Daoy (cell line): ENCODE measurements around the genes MMP8, KBTBD3, CWF19L2 and CUL5.

DNA sequence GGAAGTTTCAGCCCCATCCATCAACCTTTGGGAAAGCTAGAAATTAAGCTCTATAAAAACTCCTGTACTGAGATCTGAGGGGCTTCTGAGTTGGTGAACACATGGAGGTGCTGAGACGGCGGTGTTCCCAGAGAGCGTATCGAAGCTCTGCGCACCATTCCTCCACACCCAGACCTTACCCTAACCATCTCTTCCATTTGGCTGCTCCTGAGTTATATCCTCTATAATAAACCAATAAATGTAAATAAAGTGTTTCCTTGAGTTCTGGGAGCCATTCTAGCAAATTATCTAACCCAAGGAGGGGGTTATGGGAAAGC, 41.4 kb downstream of the TMEM123 start:
- RAMPAGE, long total RNA, result no peak

GRCh38 chr11:102421306-102421613, 31.3 kb downstream of the TMEM123 start:
- RAMPAGE, long total RNA, result no peak

GRCh38 chr11:102453250-102454098, 909 bp upstream of the TMEM123 start:
- RAMPAGE, long total RNA, result no peak

DNA sequence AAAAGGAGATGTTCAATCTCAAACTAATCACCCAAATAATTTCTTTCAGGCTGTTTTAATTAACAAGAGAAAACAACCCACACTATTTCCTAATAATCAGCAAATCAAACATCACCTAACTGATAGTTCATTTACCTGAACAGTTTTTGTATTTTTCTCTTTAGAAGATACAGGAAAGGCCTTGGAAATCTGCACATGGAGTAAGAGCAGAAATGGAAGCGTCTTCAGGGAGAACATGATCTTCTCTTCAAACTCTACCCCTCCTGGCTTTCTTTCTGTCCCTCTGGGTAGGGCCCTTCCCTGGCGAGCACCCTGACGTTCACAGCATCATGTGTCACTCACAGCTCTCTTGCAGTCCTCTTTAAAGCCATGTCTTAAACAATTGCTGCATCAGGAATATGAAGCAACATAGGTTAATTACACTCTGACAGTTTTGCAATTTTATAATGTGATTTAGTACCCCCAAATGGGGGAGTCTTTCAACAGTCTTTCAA, at the start of gene MMP8:
MMP8 (minus strand) TSS at position 336 of the 494 bp plus-strand sequence.
- RAMPAGE, long total RNA, result no peak

- RAMPAGE, long total RNA, result no peak
Measured at GRCh38 chr11:102924834-102925532, 30.5 kb downstream of the MMP13 start.

DNA sequence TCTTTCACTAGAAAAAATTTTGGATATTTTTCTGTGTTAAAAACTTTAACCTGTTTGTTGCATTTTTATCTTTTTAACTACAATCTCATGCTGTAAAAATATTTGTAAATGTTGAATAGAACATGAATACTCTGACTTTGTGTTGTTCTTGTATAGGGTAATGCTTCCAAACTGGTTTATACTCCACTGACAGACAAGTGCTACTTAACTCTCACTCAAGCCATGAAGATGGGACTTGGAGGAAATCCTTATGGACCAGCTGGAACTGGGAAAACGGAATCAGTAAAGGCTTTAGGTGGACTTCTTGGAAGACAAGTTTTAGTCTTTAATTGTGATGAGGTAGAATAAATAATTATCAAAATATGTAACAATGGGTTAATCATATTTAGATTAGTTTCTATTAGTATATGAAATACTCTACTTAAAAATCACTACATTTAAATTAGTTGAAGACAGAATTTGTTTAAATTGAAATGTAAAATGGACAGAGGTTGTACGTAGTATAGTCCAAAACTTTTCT, 60.8 kb downstream of the DYNC2H1 start:
- RAMPAGE, long total RNA, result no peak

- RAMPAGE, long total RNA, result no peak
Measured at GRCh38 chr11:103772967-103773635, 263.3 kb upstream of the DDI1 start.

DNA sequence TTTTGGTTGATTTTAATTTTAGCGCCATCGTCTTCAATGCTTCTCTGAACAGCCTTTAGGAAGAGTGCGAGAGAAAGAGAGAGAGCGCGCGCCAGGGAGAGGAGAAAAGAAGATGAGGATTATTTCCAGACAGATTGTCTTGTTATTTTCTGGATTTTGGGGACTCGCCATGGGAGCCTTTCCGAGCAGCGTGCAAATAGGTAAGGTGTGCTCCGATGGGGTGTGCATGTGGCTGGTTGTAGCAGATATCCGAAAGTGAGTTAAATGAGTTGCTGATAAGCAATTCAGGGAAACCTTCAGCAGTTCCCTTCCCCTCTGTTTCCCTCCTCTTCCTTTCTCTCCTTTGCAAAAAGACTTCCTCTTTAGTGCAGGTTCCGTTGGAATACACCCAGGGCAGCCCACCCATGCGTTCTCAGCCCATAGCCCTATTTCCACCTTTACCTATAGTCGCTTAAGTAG, 1.0 kb downstream of the GRIA4 start:
- RAMPAGE, long total RNA, result no peak

- RAMPAGE, long total RNA, result no peak
Measured at GRCh38 chr11:106076448-106077498, at the start of gene KBTBD3. Gene KBTBD3 (minus strand): TSS chr11:106077347.

DNA sequence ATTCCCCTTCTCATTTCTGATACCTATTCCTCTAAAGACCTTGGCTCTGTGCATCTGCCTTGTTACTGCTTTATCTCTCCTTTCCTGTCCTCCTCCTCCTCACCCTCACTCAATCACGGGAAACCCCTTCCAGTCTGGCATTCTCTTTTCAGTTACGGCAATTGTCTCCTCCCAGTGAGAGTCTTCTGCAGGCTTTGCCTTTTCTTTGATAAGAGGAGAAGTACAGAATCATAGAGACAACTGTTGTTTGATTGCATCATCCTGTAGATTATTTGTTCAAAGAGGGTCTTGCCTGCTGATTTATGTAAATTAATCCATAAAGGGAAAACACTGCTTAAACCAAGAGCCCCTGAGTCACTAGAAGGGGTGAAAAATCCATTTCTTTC, 301.3 kb downstream of the AASDHPPT start:
- RAMPAGE, long total RNA, result no peak

DNA sequence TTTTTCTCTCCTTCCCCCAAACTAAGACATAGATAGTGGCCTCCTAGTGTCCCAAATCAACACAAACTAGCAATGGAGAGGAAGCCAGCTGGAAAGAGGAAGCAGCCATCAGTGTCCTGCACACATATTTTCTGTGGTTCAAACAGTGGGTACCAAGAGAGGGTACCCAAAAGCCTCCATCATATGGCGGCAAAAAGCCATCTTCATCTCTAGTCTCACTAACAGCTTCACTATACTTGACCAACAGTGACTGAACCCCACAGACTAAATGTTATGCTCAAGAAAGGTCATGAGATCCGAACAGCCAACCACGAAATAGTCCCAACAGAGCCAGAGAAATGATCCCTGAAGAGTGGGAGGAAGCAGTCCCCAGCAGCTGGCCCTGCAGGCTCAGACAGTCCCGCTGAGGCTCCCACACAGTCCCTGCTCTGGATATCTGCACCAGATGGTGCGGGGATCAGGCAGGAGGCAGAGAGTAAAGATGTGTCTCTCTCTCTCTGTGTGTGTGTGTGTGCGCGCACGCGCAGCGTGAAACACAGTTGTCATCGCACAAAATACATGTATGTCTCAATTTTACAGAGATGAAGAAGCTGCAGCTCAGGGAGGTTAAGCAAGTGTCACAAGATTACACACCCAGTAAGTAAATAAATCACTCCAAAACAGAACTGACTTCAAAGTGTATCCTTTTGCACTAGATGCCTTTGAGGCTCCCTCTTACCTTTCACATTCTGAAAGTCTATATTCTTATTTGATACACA, 28.0 kb downstream of the GUCY1A2 start:
- RAMPAGE, long total RNA, result no peak

- RAMPAGE, long total RNA, result no peak
Measured at GRCh38 chr11:107457278-107458375, at the start of gene CWF19L2. Gene CWF19L2 (minus strand): TSS chr11:107457825.

GRCh38 chr11:107612457-107612848, 21.5 kb downstream of the ELMOD1 start:
- RAMPAGE, long total RNA, result no peak

- RAMPAGE, long total RNA, result no peak
Measured at GRCh38 chr11:107929191-107929546, 921 bp downstream of the RAB39A start.

DNA sequence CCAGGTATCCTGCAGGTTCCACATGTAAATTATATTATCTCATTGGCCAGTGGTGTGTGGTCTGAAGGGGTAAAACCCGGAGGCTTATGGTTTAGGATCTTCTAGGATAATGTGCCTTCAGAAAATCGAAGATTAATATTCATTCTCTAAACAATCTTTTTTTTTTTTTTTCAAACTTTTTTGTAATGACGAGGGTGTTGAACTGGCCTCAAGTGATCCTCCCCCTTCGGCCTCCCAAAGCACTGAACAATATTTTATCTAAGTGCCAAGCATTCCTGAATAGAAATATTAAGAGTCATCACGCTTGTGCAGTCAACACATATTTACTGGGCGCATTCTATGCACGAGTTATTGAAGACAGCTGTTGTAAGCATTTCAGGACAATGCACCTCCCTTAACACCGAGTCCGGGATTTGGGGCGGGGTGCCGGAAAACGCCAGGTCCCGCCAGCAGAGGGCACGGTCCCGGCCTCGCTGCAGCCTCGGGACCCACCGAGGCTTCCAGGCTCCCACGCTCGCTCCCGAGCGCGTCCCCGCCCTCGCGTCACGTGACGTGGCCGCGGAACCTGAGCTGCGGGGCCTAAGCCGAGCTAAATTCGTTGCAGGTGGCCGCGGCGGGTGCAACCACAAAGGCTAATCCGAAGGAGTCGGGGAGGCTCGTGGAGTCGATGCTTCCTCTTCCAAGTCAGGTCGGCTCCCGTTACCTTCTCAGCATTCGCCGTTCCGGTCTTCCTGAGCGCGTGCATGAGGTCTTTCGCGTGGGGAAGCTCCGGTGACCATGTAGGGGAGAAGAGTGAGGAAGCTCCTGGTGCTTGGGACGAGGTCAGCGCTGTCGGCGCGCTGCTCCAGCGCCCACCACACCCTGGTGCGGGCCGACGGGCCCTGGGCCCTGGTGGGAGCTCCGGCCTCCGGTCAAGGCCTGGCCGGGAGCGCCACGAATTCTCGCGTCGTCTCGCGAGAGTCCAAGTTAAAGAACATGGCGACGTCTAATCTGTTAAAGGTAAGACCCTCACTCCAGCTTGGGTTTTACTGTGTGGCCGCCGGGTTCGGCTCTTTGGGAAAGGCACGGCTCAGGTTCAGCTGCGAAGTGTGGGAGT, at the start of gene CUL5:
CUL5 (plus strand) TSS at position 525 of the 1,096 bp plus-strand sequence.
- RAMPAGE, long total RNA, result start-site peak on the plus strand centred at position 539 of the sequence, 45 bp wide, 471 and 66 reads in 2 replicates

DNA sequence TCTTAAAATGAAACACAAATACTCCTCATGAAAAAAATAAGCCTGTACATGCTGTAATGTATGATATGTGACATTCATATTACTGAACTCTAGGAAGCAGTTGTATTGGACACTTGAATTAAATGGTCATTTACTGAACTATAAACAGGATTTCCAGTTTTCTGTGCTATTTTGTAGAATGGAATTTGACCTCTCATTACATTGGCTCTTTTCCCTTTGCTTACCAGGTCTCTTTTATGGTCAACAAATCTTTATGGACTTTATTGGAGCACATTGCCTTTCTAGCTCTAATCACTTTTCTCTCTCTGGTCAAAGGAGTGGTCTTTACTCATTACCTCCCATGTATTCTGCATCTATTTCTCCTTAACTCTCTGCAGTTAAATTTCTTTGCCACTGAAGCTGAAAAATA, 1.9 kb downstream of the ACAT1 start:
- RAMPAGE, long total RNA, result no peak

DNA sequence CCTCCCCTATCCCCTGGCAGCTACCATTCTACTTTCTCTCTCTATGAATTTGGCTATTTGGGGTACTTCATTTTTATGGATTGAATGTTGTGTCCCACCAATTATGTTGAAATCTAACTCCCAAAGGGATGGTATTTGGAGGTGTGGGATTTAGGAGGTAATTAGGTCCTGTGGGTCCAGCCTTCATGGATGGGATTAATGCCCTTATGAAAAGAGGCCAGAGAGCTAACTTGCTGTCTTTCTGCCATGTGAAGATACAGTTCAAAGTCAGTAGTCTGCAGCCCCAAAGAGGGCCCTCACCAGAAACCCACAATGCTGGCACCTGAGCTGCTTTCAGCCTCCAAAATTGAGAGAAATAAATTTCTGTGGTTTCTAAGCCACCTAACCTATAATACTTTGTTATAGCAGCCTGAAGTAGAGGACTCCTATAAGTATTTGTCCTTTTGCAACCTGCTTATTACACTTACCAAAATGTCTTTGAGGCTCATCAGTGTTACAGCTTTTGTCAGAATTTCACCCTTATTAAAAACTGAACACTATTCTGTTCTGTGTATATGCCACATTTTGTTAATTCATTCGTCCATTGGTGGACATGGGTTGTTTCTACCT, 16.2 kb downstream of the ATM start:
- RAMPAGE, long total RNA, result no peak

DNA sequence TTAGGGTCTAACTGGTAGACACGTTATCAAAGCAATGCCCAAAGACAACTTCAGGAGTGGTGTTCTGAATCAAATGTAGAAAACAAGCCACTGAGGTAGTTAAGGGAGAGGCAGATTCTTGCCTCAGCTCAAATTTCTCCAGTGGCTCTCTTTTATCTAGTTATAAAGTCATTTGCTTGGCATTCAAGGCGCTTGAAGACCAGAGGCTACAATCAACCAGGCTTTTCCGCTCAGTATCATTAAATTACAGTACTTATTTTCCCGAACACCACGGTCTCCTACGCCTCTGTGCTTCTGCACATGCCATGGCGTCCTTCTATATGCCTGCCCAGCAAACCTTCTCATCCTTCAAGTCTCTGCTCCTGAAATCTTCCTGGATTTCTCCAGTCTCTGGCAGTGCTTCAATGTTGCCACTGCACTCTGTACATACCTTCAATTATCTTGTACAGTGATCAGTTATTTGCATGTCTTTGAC, 1.5 kb downstream of the POGLUT3 start:
- RAMPAGE, long total RNA, result no peak

GRCh38 chr11:108565670-108566023, 27.9 kb downstream of the EXPH5 start:
- RAMPAGE, long total RNA, result no peak

DNA sequence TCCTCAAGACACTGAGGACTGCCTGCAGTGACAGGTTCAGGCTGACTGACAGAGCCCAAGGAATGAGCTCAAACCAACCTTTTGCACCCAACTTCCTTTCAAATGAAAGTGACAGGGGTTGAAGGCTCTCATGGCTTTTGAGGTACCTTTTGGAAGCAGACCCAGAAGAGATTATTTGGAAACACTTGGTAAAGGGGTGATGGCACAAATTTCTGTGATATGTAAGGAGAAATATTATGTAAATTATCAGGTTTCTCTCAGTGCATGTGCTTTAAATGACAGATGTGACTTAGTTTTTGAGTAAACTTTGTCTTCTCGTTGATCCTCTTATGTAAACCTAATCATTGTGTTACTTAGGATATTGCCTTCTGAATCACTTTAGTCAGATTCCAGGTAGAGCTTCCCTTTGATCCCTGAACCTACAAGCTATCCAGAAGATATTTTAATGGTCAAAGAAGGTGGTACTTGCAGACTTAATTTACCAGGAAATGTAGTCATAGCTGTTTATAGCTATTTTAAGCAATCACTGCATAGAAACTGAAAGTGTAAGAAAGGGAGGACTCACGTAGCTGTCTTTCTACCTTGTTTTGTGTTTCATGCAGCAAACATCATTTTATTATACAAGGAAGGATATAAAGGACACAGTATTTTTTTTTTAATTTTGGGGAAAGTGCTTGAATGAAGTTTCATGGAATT, 189.4 kb downstream of the DDX10 start:
- RAMPAGE, long total RNA, result no peak